Astrocyte (in vitro differentiated cells and primary cell): Measurements from ENCODE around the genes BET1L, PSMD13 and B4GALNT4.

- PRO-cap: no peak
- RRBS, 2 experiments: no CpG with 5 or more reads among the region's 15 CpGs
Observed at GRCh38 chr11:204382-205199, 2.6 kb downstream of the BET1L start.

DNA sequence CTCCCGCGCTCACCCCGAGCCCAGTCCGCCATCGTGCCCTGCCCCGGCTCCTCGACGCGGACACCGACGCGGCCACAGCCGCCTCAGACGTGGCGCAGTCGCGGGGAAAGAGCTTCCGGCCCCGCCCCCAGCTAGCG lies at the start of gene BET1L:
TSS of gene BET1L (minus strand) at position 110 of the 137 bp plus-strand sequence.
- PRO-cap: bidirectional peak, plus-strand start outside the sequence, minus-strand start at position 94 of the sequence
- RRBS, 2 experiments: 1 to 5% methylated on average over 19 of the region's 20 CpGs

DNA sequence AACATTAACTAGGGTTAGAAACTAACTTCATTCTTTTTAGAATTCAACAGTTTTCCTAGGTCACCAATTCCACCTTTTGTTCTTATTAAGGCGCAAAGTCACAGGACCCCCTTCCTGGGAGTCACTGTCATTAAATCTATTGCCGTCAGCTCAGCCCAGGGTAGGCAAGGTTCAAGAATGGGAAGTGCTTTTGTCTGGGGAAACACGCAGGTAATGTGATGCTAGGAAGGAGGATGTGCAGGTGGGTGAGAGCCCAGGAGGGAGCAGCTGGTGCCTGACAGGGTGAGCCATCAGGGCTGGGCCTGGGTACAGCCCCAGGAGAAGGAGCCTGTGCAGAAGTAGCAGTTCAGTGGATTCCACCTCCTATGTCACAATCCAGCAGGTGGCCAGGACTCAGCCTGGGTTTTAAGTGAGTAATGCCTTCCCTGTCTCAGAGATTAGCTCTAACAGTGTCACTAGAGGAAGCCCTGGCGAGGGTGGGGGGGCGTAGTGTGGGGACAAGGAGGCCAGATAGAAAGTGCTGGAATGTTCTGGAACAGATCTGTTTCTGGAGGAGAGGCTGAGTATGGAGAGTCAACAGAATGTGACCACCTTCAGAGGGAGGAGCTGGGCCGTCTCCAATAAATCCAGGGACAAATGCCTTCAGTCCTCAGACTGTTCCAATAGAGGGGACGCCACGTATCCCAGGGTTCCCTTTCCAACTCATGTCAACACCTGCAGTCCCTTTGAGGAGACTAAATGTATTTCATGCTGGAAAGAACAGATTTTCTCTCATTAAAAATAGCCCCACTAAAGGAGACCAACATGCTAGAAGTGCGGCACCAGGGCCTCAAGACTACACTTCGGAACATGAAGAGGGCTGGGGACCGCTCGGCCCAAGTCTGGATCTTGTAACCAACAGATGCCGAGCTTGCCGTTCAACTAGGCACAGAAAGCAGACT lies 8.2 kb downstream of the RIC8A start:
- PRO-cap: no peak
- RRBS, 2 experiments: no CpG with 5 or more reads among the region's 14 CpGs

GRCh38 chr11:222253-222906 lies 13.8 kb downstream of the SIRT3 start:
- PRO-cap: no peak
- RRBS, 2 experiments: no CpG with 5 or more reads among the region's 14 CpGs

- PRO-cap: bidirectional peak, plus-strand start at chr11:236980, minus-strand start at chr11:236810
- RRBS, 2 experiments: under 1 to 2% methylated on average over 22 to 27 of the region's 40 CpGs
Observed at GRCh38 chr11:236705-237157, at the start of gene PSMD13. TSS of gene PSMD13 (plus strand) at chr11:236976.

GRCh38 chr11:284106-284884 lies 4.6 kb upstream of the PGGHG start:
- PRO-cap: no peak
- RRBS, 2 experiments: 100% methylated on average over 1 of the region's 22 CpGs; no CpG with 5 or more reads in 1 of the 2 experiments

- PRO-cap: no peak
- RRBS, 2 experiments: 10 to 13% methylated on average over 8 to 17 of the region's 53 CpGs
Observed at GRCh38 chr11:287569-288507, 1.1 kb upstream of the PGGHG start.

DNA sequence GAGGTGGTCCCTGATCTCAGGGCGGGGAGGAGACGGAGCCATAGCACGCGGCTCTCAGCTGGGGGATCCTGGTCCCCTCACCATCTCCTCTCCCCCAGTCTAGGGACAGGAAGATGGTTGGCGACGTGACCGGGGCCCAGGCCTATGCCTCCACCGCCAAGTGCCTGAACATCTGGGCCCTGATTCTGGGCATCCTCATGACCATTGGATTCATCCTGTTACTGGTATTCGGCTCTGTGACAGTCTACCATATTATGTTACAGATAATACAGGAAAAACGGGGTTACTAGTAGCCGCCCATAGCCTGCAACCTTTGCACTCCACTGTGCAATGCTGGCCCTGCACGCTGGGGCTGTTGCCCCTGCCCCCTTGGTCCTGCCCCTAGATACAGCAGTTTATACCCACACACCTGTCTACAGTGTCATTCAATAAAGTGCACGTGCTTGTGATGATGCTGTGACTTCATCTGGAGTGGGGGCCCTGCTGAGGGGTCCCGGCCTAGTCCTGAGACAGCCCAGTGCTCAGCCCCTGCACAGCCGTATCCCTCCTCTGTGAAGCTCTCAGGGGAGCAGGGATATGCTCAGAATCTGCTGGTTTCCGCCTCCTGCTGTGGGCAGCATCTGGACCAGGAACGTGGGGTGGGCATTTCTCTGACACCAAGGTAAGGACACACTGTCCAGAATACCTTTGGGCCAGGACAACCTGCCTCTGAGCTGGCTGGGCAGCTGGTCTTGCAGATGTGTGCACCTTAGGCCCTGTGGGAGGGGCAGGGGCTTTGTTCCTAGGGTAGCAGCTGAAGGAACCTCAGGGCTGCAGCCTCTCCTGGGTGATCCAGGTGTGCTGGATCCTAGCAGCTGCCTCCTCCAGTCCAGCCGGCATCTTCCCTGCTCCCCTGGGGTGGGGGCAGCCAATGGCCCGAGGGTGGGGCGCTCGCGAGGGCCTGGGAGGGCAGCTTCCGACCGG lies 1.3 kb downstream of the IFITM1 start:
- PRO-cap: no peak
- RRBS, 2 experiments: 25% methylated on average over 6 of the region's 24 CpGs

- PRO-cap: no peak
- RRBS, 2 experiments: no CpG with 5 or more reads among the region's 43 CpGs
Observed at GRCh38 chr11:318466-318777, 2.2 kb downstream of the IFITM3 start.

- PRO-cap: no peak
- RRBS, 2 experiments: no CpG with 5 or more reads among the region's 26 CpGs
Observed at GRCh38 chr11:324755-325461, 4.2 kb upstream of the IFITM3 start.

- PRO-cap: no peak
- RRBS, 2 experiments: 3 to 8% methylated on average over 59 to 63 of the region's 173 CpGs
Observed at GRCh38 chr11:368868-370057, at the start of gene B4GALNT4. TSS of gene B4GALNT4 (plus strand) at chr11:369499.

DNA sequence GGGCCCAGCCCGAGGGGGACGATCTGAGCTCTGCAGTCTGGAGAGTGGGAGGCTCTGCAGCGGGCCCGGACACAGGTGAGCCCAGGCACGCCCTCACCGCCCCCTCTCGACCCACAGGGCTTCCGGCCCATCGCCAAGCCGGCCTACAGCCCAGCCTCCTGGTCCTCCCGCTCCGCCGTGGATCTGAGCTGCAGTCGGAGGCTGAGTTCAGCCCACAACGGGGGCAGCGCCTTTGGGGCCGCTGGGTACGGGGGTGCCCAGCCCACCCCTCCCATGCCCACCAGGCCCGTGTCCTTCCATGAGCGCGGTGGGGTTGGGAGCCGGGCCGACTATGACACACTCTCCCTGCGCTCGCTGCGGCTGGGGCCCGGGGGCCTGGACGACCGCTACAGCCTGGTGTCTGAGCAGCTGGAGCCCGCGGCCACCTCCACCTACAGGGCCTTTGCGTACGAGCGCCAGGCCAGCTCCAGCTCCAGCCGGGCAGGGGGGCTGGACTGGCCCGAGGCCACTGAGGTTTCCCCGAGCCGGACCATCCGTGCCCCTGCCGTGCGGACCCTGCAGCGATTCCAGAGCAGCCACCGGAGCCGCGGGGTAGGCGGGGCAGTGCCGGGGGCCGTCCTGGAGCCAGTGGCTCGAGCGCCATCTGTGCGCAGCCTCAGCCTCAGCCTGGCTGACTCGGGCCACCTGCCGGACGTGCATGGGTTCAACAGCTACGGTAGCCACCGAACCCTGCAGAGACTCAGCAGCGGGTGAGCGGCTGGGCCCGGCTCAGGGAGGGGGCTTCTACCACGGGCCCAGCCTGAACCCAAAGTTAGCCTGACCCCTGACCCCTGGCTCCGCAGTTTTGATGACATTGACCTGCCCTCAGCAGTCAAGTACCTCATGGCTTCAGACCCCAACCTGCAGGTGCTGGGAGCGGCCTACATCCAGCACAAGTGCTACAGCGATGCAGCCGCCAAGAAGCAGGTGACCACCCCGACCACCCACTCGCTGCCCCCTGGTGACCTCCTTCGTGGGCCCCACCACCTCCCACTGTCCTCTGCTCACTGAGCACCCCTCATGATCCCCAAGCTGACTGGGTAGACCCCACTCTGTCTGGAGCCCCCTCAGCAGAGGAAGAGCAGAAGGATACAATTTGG lies 3.1 kb downstream of the PKP3 start:
- PRO-cap: no peak
- RRBS, 2 experiments: 11 to 18% methylated on average over 31 to 36 of the region's 67 CpGs

GRCh38 chr11:400049-400573 lies 6.1 kb downstream of the PKP3 start:
- PRO-cap: no peak
- RRBS, 2 experiments: no CpG with 5 or more reads among the region's 48 CpGs

DNA sequence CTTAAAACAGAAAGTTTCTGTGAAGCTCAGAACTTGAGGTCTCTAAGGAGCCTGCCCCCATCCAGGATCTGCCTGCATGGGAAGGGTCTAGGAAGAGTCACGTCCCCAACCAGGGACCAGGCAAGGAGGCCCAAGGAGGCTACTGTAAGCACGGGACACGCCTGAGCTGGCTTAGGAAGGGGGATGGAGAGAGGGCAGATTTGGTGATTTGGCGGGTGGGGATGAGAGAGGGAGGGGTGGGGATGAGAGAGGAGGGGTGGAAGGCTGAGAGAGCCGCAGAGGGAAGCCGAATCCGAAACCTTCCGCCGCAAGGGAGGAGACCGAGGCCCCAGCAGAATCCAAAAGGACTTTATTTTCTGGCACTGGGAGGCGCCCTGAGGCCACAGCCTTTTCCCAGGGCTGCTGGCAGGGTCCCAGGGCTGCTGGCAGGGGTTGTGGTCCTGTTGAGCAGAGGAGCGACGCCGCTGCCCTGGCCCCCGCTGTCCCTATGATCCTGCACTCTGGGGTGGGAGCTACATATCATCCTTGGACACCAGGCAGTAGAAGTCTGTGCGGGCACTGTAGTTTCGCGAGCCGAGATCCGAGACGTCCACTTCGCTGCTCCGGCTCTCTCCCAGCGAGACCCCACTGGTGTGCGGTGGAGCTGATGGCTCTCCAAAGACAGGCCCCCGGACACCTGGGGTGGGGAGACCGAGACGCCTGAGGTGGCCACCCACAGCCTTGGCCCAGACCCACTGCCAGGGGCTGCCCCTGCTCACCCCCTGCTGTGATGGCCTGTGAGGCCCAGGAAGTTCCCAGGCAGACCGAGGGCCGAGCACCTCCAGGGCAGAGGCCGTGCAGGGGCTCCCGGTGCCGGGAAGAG lies 9.2 kb downstream of the SIGIRR start:
- PRO-cap: no peak
- RRBS, 2 experiments: 73 to 83% methylated on average over 4 of the region's 33 CpGs

DNA sequence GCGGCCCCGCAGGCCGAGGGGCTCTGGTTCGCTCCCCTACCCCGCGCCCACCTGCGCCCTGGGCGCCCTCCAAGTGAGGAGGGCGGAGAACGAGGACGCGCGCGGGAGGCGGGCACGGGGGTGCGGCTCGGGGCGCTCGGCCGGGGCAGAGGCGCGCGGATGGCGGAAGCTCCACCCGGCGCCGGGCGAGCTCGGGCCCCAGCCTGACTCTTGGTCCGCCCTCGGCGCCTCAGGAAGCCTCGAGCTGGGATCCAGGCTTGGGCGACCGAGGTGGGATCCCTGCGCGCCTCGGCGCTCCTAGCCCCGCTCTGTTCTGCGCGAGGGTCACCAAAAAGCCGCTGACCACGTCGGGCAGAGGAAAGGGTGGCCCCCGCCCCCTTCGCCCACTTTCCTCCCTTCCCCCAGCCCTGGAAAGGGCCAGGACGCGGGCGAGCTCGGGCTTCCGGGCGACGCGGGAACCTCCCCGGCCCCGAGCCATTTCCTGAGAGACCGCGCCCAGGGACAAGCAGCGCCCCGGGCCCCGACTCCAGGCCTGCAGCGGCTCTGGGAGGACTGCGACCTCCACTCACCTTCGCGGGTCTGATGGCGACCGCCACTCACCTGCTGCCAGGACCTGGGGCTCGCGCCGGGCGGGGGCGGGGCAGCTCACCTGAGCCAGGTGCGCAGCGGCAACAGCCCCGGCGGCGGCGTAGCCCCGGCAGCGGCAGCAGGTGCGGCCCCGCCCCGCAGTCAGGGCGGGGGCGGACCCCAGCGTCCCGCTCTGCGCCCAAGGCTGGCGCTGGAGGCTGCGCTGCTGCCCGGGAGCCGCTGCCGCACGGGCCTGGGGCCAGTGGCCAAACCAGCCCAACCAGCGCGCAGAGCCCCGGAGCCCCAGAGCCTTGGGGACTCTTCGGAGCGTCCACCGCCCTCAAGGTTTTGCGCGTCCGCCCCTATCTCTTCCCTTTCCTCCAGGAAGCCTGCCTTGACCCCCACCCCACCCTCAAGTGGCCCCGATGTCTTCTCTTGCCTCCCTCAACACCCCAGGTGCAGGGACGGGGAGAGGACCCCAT lies 2.2 kb upstream of the SIGIRR start:
- PRO-cap: no peak
- RRBS, 2 experiments: 3% methylated on average over 24 to 35 of the region's 107 CpGs

DNA sequence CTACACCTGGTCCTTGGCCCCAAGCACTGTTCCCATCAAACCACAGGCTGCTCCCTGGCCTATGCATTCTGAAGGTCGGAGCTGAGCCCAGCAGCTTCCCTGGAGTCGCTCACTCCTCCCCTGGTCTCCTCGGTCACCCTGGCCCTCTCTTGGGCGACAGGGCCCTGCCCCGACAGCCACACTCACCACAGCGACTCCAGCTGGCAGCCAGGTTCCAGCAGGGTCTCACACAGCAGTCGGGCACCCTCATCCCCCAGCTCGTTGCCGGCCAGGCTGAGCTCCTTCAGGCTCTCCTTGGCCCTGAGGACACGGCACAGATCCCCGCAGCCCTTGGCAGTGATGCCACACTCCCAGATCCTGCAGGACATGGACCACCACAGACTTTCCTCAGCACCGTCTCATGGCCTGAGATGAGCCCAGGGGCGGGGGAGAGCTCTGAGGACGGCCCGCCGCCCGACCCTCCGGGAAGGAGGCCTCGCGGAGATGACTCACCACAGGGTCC lies 8.7 kb downstream of the RNH1 start:
- PRO-cap: no peak
- RRBS, 2 experiments: no CpG with 5 or more reads among the region's 20 CpGs

DNA sequence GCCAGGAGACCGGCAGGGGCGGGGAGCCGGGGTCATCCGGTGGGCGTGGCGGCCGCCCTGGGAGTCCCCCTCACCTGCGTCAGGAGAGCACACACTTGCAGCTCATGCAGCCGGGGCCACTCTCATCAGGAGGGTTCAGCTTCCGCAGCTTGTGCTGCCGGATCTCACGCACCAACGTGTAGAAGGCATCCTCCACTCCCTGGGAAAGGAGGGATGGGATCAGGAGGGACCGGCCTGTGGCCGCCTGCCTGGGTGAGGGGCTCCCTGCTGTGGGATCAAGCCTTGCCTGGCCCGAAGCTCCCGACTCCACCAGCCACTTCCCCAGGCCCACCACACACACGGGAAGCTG lies 2.8 kb downstream of the HRAS start:
- PRO-cap: no peak
- RRBS, 2 experiments: 92 to 94% methylated on average over 12 of the region's 18 CpGs

GRCh38 chr11:567955-569105 lies 7.6 kb downstream of the RASSF7 start:
- PRO-cap: unidirectional peak, minus-strand start at chr11:568133
- RRBS, 2 experiments: 2% methylated on average over 61 to 76 of the region's 153 CpGs

- PRO-cap: no peak
- RRBS, 2 experiments: 95 to 98% methylated on average over 2 to 8 of the region's 18 CpGs
Observed at GRCh38 chr11:596769-597278, 18.9 kb downstream of the IRF7 start.

- PRO-cap: no peak
- RRBS, 2 experiments: 89 to 90% methylated on average over 17 to 24 of the region's 81 CpGs
Observed at GRCh38 chr11:608476-609734, 6.8 kb downstream of the IRF7 start.